ENCODE measurements around a stretch of chr10.

- RRBS, result no CpG with 5 or more reads among the region's 8 CpGs
CAGE:
- cytosol, long polyA plus RNA, result no peak
- long polyA plus RNA, result no peak
- nucleus, long polyA plus RNA, result no peak
These were observed 5.0 kb downstream of the HABP2 start for GRCh38 chr10:113557897-113558217.

- RRBS, result no CpG with 5 or more reads among the region's 8 CpGs
CAGE:
- cytosol, long polyA plus RNA, result no peak
- long polyA plus RNA, result no peak
- nucleus, long polyA plus RNA, result no peak
These were observed 8.3 kb downstream of the HABP2 start for GRCh38 chr10:113560919-113561867.

GRCh38 chr10:113630787-113631393, 33.0 kb downstream of the NRAP start:
- RRBS, result no CpG with 5 or more reads among the region's 5 CpGs
CAGE:
- cytosol, long polyA plus RNA, result no peak
- long polyA plus RNA, result no peak
- nucleus, long polyA plus RNA, result no peak

- RRBS, result no CpG with 5 or more reads among the region's 4 CpGs
CAGE:
- cytosol, long polyA plus RNA, result no peak
- long polyA plus RNA, result no peak
- nucleus, long polyA plus RNA, result no peak
These were observed 6.3 kb downstream of the NHLRC2 start for GRCh38 chr10:113860560-113861279.

DNA sequence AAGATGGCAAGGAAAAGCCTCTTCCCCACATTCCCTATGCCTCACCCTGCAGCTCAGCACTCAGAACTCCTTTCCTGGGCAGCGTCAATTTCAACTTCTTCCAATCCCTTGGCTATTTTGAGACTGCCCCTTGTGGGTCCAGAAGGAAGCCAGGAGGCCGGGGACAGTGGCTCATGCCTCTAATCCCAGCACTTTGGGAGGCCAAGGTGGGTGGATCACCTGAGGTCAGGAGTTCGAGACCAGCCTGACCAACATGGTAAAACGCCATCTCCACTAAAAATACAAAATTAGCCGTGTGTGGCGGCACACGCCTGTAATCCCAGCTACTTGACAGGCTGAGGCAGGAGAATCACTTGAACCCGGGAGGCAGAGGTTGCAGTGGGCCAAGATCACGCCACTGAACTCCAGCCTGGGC, 2.3 kb upstream of the ADRB1 start:
- RRBS, result no CpG with 5 or more reads among the region's 9 CpGs
CAGE:
- cytosol, long polyA plus RNA, result no peak
- long polyA plus RNA, result no peak
- nucleus, long polyA plus RNA, result no peak

DNA sequence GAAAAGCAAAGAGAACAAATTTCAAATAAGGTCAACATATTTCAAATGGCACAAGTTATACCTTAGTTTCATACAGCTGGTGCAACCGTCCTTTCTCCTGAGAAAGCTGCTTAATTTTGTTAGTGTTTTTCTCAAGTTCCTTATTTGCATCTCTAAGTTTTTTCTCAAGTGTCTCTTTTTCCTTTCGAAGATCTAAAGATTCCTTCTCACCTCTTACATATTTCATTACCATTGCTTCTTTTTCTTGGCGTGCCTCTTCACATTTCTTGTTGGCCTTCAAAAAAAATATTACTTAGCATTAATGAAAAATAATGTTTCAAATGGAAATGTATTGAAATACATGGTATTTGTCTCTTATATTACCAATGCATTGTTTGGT, 28.5 kb downstream of the CCDC186 start:
- RRBS, result no CpG with 5 or more reads among the region's 3 CpGs
CAGE:
- cytosol, long polyA plus RNA, result no peak
- long polyA plus RNA, result no peak
- nucleus, long polyA plus RNA, result no peak

DNA sequence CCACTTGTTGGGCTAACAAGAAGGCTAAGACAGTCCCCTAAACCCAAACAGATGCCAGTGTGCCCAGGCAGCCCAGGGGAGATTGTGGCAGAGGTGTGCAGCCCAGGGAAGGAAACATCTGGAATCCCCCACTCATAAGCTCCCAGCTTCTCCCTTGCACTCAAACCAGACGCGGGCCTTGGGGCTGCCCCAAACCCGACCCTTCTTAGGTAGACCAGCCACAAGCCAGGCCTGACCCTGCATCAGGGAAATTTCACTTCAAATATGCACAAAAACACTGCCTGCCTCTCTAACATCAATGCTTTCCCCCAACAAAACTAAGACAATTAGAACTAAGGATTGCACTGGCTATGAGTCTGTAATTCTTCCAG, 8.7 kb downstream of the AFAP1L2 start:
- RRBS, result no CpG with 5 or more reads among the region's 3 CpGs
CAGE:
- cytosol, long polyA plus RNA, result no peak
- long polyA plus RNA, result no peak
- nucleus, long polyA plus RNA, result no peak

- RRBS, result 47% methylated on average over 8 of the region's 28 CpGs
CAGE:
- cytosol, long polyA plus RNA, result no peak
- long polyA plus RNA, result no peak
- nucleus, long polyA plus RNA, result no peak
These were observed 683 bp upstream of the AFAP1L2 start for GRCh38 chr10:114404831-114405538.

DNA sequence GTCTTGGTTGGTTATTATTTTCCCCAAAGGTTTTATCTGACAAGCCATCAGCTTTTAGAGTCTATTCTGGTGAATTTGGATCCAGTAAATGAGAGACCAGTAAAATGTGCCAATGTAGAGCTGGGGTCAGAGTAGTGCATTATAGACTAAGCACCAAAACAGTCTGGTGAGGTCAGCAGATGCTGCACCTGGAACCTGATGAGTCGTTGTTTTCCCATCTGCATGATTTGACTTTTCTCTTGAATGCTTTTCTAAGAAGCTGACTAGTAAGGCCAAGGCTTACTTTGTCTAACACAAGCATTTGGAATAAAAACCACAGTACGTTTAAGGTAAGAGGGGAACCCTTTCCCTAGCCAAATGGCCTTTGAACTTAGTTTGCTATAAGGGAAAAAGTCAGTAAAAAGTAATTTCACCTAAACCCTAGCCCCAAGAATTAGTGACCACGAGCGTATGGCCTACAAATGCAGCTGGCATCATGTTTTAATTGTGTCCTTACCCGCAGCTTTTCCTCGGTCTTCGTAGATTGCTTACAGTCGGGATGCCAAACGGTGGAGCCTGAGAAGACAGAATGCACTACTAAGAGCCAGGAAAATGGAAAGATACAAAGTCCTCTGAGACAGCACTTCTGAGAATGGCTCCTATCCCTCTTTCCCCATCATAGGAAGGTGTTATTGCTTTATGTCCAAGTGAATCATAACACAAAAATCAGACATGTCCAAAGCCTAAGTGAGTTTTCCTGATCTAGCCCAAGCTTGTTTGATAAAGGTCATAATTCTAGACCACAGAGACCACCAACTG, 83.4 kb upstream of the AFAP1L2 start:
- RRBS, result no CpG with 5 or more reads among the region's 9 CpGs
CAGE:
- cytosol, long polyA plus RNA, result no peak
- long polyA plus RNA, result no peak
- nucleus, long polyA plus RNA, result no peak

DNA sequence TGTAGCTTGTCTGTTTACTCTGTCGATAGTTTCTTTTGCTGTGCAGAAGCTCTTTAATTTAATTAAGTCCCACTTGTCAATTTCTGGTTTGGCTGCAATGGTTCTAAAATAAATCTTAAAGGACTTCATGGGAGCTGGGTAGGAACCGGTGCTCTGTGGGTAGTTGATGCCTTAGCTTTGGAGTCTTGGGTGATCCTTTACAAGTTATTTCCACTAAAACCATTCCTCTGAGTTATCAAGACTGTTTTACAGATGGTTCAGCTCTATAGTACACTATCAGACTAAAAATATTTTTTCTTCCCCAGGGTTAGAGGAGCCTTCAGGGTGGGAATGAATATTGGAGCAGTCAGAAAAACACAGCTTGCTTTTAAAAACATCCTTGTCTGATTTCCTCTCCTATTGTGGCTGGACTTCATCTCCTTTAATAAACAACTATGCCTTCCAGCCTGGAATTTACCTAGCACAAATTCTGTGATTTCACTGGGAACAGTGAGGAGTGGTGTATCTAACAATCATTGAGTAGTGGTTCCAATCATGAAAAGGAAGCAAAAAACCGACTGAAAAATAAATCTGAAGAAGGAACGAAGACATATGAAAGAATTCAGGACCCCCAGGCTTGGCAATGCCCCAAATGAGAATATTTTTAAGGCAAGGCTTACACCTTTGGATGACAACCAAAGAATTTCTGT, 102.6 kb upstream of the AFAP1L2 start:
- RRBS, result no CpG with 5 or more reads among the region's 4 CpGs
CAGE:
- cytosol, long polyA plus RNA, result no peak
- long polyA plus RNA, result no peak
- nucleus, long polyA plus RNA, result no peak

DNA sequence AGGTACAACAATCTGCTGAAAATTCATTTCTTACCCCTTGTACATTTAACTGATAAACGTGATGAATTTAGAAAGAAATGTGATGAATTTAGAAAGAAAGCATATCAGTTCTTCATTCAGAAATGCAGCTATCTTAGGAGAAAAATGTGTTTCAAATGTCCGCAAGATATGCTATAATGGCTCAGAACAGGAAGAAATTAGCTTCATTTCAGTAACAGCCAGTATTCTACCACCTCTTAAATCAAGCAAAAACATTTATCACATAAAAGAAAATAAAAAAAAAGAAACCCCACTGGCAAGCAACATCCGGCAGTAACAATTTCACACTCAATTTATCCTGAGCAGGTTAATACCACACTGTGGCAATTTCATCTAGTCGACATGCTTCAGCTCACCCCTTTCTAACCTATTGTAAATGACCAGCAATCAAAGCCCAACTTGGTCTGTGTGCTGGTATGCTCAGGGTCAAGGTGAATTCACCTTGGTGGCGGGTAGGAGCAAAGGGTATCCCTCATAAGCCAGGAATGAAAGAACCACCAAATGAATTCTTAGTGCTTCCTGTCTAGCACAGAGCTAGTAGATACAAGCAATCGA, 109.0 kb upstream of the AFAP1L2 start:
- RRBS, result no CpG with 5 or more reads among the region's 6 CpGs
CAGE:
- cytosol, long polyA plus RNA, result no peak
- long polyA plus RNA, result no peak
- nucleus, long polyA plus RNA, result no peak

GRCh38 chr10:114573390-114573756, 84.7 kb downstream of the ABLIM1 start:
- RRBS, result no CpG with 5 or more reads among the region's 6 CpGs
CAGE:
- cytosol, long polyA plus RNA, result no peak
- long polyA plus RNA, result no peak
- nucleus, long polyA plus RNA, result no peak

- RRBS, result no CpG with 5 or more reads among the region's 1 CpG
CAGE:
- cytosol, long polyA plus RNA, result no peak
- long polyA plus RNA, result no peak
- nucleus, long polyA plus RNA, result no peak
These were observed 34.6 kb downstream of the ABLIM1 start for GRCh38 chr10:114623555-114623772.

- RRBS, result no CpG with 5 or more reads among the region's 8 CpGs
CAGE:
- cytosol, long polyA plus RNA, result no peak
- long polyA plus RNA, result no peak
- nucleus, long polyA plus RNA, result no peak
These were observed 3.2 kb upstream of the ABLIM1 start for GRCh38 chr10:114661091-114661948.

- RRBS, result 0% methylated on average over 2 of the region's 5 CpGs
CAGE:
- cytosol, long polyA plus RNA, result no peak
- long polyA plus RNA, result no peak
- nucleus, long polyA plus RNA, result no peak
These were observed 26.8 kb upstream of the ABLIM1 start for GRCh38 chr10:114684926-114685239.

DNA sequence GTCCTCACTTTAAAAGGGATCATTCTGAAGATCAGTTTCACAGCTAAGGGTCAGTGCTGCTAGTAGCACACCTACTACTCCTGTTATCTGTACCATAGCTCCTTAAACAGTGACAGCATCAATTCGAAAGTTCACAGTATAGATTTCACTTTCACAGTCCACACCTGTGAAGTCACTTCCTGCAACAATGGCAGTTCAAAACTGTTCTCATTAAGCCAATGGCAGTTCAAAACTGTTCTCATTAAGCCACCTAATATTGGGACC, 10.7 kb upstream of the FHIP2A start:
- RRBS, result no CpG with 5 or more reads among the region's 1 CpG
CAGE:
- cytosol, long polyA plus RNA, result no peak
- long polyA plus RNA, result no peak
- nucleus, long polyA plus RNA, result no peak

DNA sequence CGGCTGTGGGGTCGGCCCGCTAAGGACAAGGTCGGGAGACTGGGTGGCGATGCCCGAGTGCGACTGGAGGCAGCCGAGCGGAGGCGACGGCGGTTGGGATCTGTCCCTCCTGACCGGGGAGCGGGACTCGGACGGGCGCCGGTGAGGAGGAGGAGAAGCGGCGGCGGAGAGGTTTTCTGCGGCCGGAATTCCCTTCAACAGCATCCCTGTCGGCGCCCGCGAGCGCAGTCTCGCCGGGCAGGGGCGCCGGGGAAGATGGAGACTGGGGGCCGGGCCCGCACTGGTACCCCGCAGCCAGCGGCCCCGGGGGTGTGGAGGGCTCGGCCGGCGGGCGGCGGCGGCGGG, 303 bp downstream of the ATRNL1 start:
- RRBS, result 3% methylated on average over 13 of the region's 44 CpGs
CAGE:
- cytosol, long polyA plus RNA, result no peak
- long polyA plus RNA, result no peak
- nucleus, long polyA plus RNA, result no peak

GRCh38 chr10:116001174-116001778, 271.7 kb downstream of the GFRA1 start:
- RRBS, result no CpG with 5 or more reads among the region's 13 CpGs
CAGE:
- cytosol, long polyA plus RNA, result no peak
- long polyA plus RNA, result no peak
- nucleus, long polyA plus RNA, result no peak

GRCh38 chr10:116209266-116209519, 63.8 kb downstream of the GFRA1 start:
- RRBS, result no CpG with 5 or more reads among the region's 1 CpG
CAGE:
- cytosol, long polyA plus RNA, result no peak
- long polyA plus RNA, result no peak
- nucleus, long polyA plus RNA, result no peak

DNA sequence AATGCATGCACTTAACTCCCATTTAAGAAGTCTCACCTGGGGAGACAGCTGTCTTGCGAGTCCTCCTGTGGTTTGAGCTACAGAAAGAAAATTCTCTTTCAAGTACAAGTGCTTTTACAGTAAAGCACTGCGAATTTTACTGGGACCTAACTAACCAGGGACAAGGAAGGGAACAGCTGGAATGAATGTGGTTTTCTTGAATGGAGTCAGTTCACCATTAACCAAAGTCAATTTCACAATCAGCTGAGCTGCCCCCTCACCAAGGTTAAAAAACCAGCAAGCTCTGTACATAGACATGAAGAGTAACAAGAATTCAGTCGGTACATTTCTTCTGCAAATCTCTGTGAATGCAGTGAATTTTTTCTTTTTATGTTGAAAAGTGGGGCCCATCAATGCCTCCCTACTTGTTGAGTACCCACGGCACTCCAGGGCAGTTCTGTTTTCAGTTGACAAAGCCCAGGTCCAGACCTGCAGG, 56.3 kb downstream of the GFRA1 start:
- RRBS, result no CpG with 5 or more reads among the region's 4 CpGs
CAGE:
- cytosol, long polyA plus RNA, result no peak
- long polyA plus RNA, result no peak
- nucleus, long polyA plus RNA, result no peak

All from IMR-90 (cell line).